Peripheral blood mononuclear cell (primary cell): ENCODE measurements around the genes DCAF11, TGM1, RABGGTA and NOP9.

DNA sequence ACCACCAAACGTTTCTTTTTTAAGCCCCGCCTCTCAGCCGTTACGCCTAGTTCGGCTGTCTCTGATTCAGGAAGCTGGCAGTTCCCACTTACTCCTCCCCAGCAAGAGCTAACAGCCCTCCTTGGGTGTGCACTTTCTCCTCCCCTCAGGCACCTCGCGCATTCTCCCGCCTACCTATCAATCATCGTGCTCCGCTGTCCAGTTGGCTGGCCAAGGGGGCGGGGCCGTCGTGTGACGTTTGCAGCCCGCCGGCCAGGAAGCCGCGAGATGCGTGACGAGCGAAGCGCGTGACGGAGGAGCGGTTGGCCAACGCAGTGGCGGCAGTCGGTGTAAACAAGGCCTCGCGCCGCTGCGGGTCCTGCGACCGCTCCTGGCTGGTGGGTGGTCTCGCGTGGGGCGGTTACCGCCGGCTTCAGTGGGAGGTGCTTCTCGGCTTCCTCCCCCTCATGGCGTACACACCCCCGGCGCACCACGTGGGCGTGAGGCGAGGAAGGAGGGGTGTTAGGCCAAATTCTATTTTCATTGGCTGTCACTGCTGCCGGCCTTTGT is at the start of gene DCAF11:
TSS of gene DCAF11 (plus strand) at position 230 of the 549 bp plus-strand sequence.
- PRO-cap, 8 experiments = peak in 8 of 8 experiments; most common plus-strand start position 265 of the sequence (in 7); most common minus-strand start position 473 of the sequence (in 3)

GRCh38 chr14:24187949-24188477 is 603 bp downstream of the IPO4 start:
- PRO-cap, 8 experiments = peak in 5 of 8 experiments; most common plus-strand start chr14:24188410 (in 2); most common minus-strand start chr14:24188064 (in 1)

GRCh38 chr14:24189531-24189936 is 918 bp upstream of the IPO4 start:
- PRO-cap, 8 experiments = peak in 5 of 8 experiments; most common plus-strand start chr14:24189585 (in 3)

GRCh38 chr14:24216719-24217178 is 883 bp upstream of the MDP1 start:
- PRO-cap, 8 experiments = no peak in any of the 8 experiments

GRCh38 chr14:24262881-24263828 is at the start of gene TGM1:
Gene TGM1, minus strand, starts transcription at chr14:24263177.
- PRO-cap, 8 experiments = no peak in any of the 8 experiments

DNA sequence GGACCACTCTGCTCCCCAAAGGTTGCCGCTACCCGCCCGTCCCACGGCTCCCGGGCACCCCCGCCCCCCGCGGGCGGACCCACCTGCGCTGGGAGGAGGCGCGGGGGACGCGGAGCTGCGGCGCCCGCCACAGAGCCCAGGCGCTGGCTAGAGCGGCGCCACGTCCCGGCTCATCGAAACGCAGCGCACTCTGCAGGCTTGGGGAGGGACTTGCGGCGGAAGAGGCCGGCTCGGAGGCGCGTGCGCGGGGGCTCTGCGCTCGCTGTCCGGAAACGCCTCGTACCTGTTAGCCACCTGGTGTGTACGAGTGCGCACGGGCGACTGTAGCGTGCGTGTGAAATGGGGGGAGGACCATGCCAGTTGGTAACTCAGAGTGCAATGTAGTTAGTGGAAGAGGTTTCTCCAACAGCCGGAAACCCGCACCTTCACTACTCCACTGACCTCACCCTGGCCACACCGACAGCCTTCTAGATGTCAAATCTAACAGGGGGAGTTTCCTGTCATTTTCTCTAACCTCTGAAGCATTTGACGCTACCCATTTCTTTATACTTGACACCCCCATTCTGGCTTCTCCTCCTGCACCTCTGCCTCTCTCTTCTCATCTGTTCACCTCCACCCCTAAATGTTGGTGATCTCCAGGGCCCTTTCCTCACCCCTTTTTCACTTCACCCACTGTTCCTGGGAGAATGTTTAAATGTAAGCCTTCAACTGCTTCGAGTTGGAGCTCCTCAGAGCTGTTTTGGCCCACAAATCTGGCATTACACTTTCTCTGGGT is at the start of gene RABGGTA:
TSS of gene RABGGTA (minus strand) at position 194 of the 775 bp plus-strand sequence.
- PRO-cap, 8 experiments = peak in 8 of 8 experiments; most common plus-strand start position 561 of the sequence (in 5); most common minus-strand start position 192 of the sequence (in 6)

- PRO-cap, 8 experiments = no peak in any of the 8 experiments
Measured at GRCh38 chr14:24291961-24292918, 7.3 kb downstream of the DHRS1 start.

GRCh38 chr14:24298690-24299536 is 667 bp downstream of the DHRS1 start:
- PRO-cap, 8 experiments = peak in 5 of 8 experiments; most common plus-strand start chr14:24299277 (in 4); most common minus-strand start chr14:24299173 (in 2)

DNA sequence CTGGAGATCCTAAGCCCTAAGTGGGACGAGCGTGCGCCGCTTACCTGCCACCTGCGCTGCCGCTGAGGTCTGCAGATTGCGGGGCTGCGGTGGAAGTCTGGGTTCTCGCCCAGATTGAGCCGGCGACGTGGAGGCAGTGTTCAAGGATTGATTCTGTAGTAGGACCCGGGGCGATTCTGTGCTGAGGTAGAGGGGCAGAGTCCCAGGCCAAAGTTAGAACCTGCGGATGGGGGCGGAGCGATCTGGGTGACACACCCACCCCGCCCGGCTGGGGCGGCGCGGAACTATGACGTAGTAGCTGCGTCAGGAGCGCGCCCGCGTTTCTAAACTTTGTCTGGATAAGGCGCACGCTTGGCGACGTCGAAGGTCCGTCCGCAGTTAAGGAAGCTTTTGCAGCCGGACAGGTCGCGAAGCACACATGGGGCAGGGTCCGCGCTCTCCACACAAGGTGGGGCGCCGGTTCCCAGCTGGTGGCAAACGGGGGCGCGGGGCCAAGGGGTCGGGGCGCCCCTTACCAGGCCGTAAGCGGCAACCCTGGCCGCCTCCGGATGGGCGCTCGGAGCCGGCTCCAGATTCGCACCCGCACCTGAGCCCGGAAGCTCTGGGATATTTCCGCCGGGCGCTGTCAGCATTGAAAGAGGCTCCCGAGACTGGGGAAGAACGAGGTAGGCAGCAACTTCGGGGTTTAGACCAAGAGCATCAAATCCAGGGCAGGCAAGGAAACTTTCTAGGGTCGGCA is at the start of gene NOP9:
TSS of gene NOP9 (plus strand) at position 314 of the 739 bp plus-strand sequence.
- PRO-cap, 8 experiments = peak in 8 of 8 experiments; most common plus-strand start position 326 of the sequence (in 8); most common minus-strand start position 178 of the sequence (in 8)

GRCh38 chr14:24315097-24315777 is 3.9 kb downstream of the LTB4R start:
- PRO-cap, 8 experiments = no peak in any of the 8 experiments

DNA sequence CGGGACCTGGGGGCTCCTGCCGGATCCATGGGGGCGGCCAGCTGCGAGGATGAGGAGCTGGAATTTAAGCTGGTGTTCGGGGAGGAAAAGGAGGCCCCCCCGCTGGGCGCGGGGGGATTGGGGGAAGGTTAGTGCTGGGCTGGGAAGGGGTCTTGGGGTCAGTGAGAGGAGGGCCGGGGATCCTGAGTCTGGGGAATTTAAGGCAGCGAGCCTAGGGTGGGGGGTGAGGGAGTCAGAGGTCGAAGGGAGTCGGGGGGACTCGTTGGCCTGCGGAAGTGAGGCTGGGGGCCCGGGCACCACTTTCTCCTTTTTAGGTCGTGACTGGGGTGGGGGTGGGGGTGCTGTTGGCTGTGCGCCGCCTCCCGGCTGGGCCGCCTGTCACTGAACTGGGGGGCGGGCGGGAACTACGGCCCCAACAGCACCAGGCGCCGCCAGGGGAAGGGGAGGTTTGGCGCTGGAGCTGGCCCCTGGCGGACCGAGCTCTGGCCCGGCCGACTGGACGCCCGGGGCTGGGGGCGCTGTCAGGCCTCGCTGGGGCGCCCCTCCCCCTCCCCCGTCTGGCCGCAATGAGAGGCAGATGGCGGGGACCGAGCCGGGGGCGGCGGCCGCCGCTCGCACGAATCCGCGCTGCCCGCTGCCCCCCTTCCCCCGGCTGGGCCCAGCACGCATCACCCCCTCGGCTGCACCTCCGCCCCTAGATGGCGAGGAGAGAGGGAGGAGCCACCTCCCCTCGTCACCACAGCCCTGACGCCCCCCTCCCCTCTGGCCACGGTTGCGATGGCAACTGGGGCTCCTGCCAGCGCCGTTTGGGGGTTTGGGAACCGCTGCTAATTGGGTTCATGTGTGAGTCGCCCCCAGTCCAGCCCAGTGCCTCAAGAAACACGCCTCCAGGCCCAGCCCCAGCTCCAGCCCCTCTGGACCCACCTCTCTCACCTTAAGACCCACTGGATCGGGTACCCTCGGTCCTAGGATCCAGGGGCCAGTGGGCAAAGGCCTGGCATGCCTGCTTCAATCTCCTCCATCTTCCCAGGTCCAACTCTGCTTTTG is 653 bp downstream of the NFATC4 start:
- PRO-cap, 8 experiments = peak in 2 of 8 experiments; most common plus-strand start position 840 of the sequence (in 2); most common minus-strand start position 654 of the sequence (in 1)

DNA sequence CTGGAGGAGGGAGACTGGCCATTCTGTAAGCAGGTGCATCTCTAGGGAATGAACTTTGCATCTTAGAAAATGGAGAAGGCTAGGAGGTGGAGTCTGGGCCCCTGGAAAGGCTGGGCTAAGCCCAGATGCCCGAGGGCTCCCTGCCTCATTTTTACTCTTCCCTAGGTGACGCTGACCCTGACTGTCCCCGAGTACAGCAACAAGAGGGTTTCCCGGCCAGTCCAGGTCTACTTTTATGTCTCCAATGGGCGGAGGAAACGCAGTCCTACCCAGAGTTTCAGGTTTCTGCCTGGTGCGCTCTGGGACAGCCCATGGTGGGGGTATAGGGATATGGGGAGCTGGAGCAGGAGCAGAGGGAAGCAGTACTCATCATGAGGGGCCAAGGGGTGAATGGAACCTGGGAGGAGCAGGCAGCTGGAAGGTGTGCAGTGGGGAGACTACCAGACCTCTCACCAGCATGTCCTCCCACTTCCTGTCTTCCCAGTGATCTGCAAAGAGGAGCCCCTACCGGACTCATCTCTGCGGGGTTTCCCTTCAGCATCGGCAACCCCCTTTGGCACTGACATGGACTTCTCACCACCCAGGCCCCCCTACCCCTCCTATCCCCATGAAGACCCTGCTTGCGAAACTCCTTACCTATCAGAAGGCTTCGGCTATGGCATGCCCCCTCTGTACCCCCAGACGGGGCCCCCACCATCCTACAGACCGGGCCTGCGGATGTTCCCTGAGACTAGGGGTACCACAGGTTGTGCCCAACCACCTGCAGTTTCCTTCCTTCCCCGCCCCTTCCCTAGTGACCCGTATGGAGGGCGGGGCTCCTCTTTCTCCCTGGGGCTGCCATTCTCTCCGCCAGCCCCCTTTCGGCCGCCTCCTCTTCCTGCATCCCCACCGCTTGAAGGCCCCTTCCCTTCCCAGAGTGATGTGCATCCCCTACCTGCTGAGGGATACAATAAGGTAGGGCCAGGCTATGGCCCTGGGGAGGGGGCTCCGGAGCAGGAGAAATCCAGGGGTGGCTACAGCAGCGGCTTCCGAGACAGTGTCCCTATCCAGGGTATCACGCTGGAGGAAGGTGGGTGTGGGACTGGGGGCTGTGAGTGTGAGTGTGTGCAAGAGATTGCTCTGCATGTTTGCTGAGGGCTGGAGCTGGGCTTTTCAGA is 8.2 kb downstream of the NFATC4 start:
- PRO-cap, 8 experiments = no peak in any of the 8 experiments

- PRO-cap, 8 experiments = no peak in any of the 8 experiments
Measured at GRCh38 chr14:24378195-24378624, 10.2 kb downstream of the NFATC4 start.

GRCh38 chr14:24429320-24429519 is 248 bp downstream of the CBLN3 start:
- PRO-cap, 8 experiments = peak in 1 of 8 experiments; most common minus-strand start chr14:24429486 (in 1)

- PRO-cap, 8 experiments = peak in 1 of 8 experiments; most common plus-strand start chr14:24632532 (in 1); most common minus-strand start chr14:24632425 (in 1)
Measured at GRCh38 chr14:24632317-24632790, 1.6 kb downstream of the GZMB start.

- PRO-cap, 8 experiments = no peak in any of the 8 experiments
Measured at GRCh38 chr14:24953335-24953835, 96.6 kb downstream of the STXBP6 start.

DNA sequence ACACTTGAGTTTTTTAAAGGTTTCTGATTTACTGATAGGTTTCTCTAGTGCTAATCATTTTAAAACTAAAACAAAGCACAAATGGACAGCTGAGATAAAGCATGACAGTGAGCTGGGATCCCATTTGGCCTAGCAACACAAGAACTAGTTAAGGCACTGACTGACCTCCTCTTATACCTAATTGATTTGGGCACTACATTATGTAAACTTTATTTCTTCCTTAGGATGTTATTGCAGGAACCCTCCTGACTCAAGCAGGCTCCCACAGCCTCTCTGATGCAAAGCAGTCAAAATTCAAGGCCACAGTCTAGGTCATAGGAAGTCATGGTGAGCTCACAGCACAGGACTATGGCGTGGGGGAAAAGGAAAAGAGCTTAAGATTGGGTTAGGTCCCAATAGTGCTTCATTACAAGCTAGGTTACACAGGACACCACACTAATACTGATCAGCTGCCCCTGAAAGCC is 3.5 kb downstream of the STXBP6 start:
- PRO-cap, 8 experiments = no peak in any of the 8 experiments

DNA sequence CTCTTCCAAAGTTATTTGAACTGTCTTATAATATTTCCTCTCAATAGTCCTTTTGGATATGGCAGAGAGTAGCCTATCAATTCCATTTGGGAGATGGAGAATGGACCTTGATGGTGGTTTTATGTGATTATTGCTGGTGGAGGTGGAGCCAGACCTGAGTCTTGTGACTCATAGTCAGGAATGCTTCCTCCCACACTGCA is 40.9 kb upstream of the STXBP6 start:
- PRO-cap, 8 experiments = no peak in any of the 8 experiments

DNA sequence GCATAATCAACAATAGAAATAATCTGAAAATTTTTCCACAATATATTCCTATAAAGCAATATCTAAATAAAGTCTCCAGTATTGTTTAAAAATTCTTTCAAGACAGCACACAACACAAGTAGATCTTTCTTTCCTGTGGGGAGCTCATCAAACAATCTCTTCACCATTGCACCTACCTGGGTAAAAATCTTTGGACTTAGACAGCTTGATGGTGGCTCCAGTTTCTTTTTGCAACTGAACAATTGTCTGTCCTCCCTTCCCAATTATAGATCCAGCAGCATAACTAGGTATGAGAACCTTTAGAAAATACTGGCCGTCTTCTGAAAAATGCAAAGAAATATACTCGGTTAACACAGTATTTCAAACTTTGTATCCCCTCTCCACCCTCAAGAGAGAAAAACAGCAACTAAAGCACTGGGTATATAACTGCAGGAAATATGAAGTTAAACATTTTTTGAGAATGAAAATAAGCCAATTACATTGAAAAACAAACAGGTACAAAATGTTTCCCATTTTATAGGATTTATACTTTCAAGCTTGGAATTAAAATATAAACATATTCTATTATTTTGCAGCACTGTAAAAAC is 2.5 kb downstream of the NOVA1 start:
- PRO-cap, 8 experiments = no peak in any of the 8 experiments

- PRO-cap, 8 experiments = no peak in any of the 8 experiments
Measured at GRCh38 chr14:26872480-26872893, 274.7 kb upstream of the NOVA1 start.